Skin of body (tissue), 2 donors: ENCODE measurements around the genes NPAS3 and BRMS1L.

DNA sequence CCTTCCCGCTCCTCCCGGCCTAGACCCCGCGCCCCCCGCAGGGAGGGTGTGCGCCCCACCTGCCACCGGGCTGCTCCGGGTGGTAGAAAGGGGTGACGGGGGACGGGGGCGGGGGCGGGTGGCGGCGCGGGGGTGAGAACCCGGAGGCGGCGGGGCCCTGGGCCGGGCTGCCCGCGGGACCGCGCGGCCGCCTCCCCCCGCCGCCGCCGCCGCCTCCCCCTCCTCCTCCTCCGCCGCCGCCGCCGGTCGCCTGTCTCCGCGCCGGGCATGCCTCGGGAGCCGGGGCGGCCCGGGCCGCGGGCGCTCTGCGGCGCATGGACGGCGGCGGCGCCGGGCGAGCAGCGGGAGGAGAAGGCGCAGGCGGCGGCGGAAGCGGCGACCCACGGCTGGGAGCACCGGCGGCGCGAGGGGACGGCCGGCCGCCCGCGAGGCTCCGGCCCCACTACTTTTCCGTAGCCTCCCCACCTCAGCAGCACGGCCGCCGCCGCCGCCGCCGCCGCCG lies at the start of gene NPAS3:
TSS of gene NPAS3 (plus strand) at position 242 of the 502 bp plus-strand sequence.
- RAMPAGE, long total RNA: no peak

DNA sequence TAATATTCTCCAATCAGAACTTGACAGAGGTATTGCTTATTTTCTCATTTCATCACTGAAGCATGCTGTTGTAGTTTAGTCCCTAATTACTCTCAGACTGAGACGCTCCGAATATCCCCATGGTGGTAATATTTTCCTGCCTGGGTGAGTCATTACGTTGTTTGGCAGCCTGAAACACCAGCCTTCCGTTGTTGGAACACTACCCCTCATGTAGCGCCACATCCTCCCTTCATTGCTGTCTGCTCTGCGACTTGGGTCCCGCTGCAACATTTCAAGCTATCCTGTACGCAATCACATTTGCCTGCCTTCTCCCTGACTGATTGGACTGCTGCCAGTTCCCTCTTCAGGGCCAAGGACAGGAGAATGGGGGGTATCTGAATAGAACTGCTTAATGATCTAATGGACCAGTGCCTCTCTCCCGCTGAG lies 369.1 kb downstream of the NPAS3 start:
- RAMPAGE, long total RNA: no peak

- RAMPAGE, long total RNA: no peak
Measured at GRCh38 chr14:33676094-33676473, 274.8 kb downstream of the EGLN3 start.

DNA sequence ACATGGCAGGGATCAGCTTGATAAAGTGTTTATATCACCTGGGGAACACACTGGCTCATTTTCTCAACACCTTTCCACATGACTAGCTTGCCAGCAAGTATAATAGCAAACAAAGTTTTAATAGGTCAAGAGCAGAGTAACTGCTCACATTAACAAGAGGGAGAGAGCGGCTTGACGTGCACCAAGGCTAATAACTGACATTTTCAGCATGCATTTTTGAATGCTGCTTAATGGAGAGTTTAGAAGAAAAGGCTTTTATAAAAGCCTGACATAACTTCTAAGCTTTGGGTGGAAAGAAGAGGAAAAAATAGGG lies 246.3 kb downstream of the EGLN3 start:
- RAMPAGE, long total RNA: no peak

DNA sequence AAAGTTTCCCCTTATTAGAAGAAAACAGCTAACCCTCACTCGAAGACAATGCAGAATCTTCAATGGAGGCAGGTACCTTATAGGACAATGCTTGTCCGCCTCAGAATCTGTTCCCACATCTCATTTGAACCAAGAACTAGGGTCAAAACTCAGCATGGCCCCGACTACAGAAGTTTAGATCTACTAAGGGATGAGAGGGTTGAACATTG lies 70.1 kb downstream of the EGLN3 start:
- RAMPAGE, long total RNA: no peak

DNA sequence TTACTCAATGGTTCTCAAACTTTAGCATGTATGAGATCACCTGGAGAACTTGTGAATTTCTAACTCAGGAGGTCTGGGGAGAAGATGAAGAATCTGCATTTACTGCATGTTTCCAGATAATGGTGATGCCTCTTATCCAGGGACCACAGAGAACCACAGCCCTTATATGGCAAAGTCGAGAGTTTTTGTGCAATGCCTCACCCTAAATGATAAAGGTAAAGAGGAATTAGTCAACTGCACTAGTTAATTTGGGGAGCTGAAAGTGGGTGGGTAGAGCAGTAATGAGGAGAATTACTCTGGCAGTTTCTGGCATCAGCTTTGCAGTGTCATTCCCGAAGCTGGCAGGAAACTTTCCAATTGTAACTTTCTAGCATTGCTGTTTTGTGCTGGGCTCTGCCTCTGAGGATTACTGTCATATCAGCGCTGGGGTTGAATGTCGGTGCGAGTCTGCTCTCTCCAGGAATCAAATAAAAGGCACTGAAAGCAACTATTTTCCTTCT lies 10.3 kb downstream of the EGLN3 start:
- RAMPAGE, long total RNA: no peak

- RAMPAGE, long total RNA: no peak
Measured at GRCh38 chr14:34018562-34019305, 67.9 kb upstream of the EGLN3 start.

DNA sequence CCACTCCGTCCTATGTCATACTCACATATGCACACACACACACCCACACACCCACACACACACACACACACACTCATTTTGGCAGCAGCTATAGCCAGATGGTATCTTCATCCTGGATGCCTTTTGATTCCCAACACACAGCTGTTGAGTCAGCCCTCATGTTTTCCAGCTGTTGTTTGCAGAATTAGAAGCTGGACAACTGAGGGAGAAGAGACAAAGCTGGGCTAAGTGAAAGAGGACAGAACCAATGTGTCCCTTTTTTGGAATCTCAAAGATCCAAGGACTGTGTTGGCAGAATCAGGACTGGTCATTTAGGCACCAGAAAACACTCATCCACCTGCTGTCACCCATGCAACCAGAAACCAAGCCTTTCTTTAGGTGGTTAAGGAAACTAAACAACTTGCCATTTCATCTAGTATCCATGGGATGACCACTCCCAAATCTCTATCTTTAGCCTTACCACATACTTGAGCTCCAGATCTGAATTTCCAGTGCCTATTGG lies 80.1 kb upstream of the EGLN3 start:
- RAMPAGE, long total RNA: no peak

GRCh38 chr14:34129890-34130758 lies 179.2 kb upstream of the EGLN3 start:
- RAMPAGE, long total RNA: no peak

DNA sequence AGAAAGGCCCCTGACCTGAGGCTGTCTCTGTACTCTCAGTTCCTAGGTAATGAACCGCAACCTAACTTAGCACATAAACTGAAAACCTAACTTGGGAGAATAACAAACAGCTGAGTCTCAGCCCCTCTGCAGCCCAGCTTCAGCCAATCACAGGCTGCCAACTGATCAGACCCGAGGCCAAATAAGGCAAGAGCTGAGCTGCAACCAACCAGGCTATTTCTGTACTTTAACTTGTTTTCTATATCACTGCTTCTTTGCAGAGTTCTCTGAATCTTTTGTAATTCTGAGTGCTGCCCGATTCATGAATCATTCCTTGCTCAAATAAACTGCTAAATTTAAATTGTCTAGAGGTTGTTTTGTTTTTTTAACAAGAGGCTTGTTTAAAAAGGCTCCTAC lies 129.8 kb downstream of the SPTSSA start:
- RAMPAGE, long total RNA: no peak

GRCh38 chr14:35213875-35214333 lies 78.3 kb upstream of the PSMA6 start:
- RAMPAGE, long total RNA: no peak

DNA sequence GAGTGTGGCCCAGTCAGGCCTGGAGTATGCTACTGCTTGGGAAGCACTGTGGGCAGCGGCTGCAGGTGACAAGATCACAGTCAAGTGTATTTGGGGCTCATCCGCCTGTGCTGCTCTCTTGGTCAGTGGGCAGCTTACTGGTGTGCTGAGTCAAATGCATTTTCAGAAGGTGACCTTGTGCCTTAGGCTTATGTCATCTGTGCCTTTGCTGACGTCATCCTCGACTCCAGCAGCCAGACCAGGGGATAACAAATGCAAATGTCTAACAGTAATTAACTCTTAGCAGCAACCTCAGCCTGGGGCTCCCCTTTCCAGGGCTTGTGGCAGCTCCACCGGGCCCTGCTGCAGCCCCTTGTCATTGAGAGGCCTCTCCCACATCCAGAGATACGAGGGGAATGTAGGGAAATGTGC lies 39.5 kb downstream of the PSMA6 start:
- RAMPAGE, long total RNA: no peak

GRCh38 chr14:35339760-35340220 lies 47.6 kb downstream of the PSMA6 start:
- RAMPAGE, long total RNA: no peak

DNA sequence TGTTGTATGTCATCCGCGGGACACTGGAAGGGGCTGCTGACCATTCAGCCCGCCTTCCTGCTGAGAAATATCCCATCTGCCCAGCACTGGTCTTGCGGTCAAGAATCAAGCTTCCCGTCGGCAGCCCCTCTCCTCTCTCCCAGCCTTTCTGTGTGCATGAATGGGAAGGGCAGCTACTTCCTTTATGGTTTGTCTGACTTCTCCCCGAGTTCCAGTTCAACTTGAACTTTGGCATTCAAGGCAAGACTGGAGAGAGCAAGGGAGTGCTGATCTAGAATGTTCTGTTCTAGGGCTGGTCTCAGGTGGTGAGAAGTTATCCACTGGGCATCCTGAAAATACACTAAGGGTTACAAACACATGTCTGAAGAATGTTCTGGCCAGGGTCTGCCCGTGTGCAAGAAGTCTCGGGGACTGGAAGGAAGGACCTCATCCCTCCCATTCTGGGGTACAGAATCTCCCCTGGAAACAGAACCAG lies 51.6 kb downstream of the PSMA6 start:
- RAMPAGE, long total RNA: no peak

GRCh38 chr14:35825758-35826640 lies at the start of gene BRMS1L:
Gene BRMS1L (plus strand): TSS chr14:35826338.
- RAMPAGE, long total RNA: no peak

DNA sequence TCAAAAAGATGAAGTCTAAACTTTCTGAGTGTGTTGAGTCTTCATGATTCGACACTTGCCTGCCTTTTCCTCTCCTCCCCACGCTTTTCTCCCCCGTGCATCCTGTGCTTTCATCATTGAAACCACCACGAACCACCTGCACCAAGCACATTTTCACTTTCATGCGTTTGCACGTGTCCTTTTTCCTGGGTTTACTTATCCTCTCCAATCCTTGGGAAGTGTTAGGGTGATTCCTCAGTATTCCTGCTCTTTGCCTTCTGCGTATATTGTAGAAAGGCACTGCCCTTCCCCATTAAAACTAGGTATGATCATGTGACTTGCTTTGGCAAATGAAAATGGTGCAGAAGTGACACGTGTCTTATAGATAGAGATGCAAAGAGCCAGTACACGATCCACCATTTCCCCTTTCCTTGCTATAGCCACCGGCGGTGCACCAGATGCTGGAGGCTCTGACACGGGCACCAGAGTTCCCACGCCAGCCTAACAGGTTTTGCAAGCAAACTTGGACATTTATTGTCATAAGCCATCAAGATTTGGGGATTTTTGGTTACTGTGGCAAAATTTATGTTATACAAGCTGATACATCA lies 106.6 kb downstream of the BRMS1L start:
- RAMPAGE, long total RNA: no peak

DNA sequence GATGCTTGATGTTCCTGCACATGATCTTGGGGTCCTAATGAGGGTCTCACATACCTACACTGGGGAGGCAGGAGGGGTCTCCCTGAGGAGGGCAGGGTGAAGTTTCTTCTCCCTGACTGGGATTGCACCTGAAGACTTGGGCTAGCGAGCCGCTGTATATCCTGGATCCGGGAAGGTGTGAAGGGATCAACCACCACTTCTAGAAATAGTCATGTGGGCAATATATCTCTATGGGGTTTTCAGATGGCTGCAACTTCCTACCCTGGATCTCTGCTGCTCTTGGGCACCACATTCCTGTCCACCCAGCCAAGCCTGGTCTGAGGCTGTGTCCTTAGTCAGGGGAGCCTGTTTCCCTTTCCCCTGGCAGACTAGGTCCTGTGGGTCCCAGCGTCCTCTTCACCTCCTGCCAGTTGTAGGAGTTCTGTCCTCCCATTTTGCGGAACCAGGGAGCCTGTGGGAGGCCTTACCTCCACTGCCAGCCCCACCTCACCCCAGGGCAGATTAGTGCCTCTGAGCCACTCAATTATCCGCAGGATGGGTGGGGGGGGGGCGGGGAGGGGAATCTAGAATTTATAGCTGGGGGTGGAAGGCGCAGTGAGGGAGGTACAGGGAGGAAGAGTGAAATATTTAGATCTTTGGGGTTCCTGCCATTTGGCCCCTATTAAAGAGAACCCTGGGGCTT lies 12.8 kb downstream of the NKX2-1 start:
- RAMPAGE, long total RNA: no peak

GRCh38 chr14:36511993-36513112 lies 7.7 kb downstream of the NKX2-1 start:
- RAMPAGE, long total RNA: no peak

- RAMPAGE, long total RNA: no peak
Measured at GRCh38 chr14:36518649-36519372, 1.2 kb downstream of the NKX2-1 start.

DNA sequence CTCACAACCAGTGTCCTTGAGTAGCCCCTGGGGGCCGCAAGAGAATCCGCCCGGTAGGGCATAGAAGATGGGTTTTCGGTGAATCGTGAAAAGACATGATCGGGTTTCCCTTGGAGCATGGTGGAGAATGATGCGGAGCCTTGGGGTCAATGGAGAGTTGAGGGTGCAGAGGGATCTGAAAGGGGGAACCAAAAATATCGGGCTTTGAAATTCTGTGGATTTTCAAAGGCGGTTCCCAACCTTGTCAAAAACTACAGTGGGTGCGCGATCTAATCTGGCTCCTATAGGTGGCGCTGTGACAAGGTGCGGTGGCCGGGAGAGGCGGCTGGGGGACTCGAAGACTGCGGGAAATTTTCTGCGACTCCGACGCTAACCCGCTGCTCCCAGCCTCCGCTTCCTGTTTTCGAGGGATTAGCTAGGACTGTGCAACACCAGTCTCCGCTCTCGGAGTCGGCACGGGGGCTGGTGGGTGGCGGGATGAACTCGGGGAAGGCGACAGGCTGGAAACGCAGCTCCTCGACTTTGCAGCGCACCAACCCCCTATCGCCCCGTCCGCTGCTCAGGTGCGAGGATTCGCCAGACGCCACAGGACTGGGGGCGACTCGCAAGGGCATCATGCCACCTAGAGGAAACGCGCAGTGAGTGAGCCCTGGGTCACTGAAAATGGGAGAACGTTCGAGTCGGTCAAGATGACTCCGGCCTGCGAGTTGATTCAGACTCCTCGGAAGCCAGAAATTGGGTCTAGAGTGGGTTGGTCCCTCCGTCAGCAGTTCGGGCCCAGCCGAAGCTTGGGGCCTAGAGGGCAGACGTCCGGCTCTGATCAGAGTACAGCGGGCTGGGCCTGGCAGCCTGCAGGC lies 5.7 kb upstream of the PAX9 start:
- RAMPAGE, long total RNA: no peak